Left colon (tissue), 1 donor: ENCODE results near the genes ZNF48, ZNF785, ZNF689, PRR14 and PHKG2.

GRCh38 chr16:30076971-30077422 is 1.2 kb downstream of the PPP4C start:
- PRO-cap: no peak

DNA sequence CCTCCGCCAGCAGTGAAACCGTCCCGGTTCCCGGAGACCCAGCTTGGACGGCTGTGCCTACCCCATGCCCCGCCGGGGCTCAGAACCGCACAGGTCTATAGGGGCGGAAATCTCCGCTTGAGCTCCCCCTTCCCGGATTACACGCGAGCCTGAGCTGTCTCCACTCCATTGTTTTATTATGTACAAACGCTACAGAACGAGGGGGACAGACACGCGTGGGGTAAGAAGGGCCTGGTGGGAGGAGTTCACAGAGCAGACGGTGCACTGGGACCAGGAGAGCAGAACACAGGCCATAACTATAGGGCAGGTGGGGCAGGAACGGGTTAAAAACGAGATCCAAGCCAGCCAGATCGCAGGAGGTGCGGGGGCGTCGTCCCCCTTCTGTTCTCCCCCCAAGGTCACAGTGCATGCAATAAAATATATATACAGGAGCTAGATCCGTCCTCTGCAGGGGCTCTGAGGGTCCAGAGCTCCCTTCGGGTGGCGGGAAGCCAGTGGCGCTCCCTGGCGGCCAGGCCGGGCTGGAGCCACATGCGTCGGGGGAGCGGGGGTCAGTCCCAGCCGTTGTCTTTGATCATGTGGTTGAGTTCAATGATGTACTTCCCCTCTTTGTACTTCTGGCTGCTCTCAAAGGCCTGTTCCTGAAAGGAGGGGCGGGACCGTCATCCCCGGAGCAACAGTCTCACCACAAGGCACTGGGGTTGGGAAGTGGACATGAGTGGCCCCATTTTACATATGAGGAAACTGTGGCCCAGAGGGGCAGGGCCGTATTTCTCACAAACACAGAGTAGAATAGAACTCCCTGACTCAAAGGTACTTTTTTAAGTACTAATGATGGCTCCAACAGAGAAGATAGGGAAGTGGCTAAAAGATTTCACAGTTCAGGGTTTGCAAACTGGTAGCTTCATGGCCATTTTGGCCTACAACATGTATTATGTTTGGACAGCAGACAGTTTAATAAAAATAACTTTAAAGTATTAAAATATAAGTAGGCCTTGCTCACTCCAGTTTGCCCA is 743 bp upstream of the TBX6 start:
- PRO-cap: unidirectional peak, minus-strand start at position 171 of the sequence; unidirectional peak, minus-strand start at position 397 of the sequence; unidirectional peak, minus-strand start at position 584 of the sequence

DNA sequence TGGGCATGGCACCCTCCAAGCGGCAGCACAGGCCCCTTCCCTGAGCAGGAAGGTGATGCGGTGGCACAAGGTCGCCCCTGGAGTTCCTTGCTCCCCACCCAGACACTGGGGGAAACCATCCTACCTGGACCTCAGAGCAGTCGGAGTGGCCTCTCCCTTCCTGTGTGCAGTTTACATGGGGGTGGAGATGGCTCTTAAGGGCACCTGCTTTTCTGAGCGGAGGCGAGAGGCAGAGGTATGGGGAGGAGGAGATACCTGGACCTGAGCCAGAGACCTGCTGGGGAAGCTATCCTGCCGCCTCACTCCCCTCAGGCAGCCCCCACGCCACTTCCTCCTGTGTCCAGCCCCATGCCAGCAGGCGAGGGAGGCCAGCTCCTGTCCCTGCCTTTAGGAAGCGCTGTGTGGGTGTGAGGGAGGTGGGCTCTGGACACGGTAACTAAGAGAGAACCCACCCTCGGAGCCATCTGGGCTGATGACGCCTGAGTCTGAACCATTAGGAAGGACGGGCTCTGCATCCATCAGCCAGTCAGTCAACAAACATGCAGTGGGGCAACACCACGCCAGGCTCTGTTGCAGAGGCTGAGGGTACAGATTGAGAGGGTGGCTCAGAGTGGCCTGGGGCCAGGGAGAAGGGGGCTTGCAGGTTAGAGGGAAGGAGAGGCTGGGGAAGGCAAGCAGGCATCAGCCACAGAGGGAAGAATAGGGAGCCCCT is 1.1 kb downstream of the CORO1A start:
- PRO-cap: unidirectional peak, minus-strand start at position 168 of the sequence

DNA sequence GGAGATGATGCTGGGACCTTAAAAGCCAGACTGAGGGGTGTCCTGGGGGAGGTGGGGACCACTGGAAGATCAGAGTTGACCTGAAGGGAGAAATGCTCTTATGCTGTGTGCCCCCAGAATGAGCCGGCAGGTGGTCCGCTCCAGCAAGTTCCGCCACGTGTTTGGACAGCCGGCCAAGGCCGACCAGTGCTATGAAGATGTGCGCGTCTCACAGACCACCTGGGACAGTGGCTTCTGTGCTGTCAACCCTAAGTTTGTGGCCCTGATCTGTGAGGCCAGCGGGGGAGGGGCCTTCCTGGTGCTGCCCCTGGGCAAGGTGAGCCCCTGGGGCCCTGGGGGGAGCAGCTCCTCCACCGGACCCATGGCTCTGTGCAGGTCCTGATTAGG is 1.7 kb downstream of the CORO1A start:
- PRO-cap: no peak

DNA sequence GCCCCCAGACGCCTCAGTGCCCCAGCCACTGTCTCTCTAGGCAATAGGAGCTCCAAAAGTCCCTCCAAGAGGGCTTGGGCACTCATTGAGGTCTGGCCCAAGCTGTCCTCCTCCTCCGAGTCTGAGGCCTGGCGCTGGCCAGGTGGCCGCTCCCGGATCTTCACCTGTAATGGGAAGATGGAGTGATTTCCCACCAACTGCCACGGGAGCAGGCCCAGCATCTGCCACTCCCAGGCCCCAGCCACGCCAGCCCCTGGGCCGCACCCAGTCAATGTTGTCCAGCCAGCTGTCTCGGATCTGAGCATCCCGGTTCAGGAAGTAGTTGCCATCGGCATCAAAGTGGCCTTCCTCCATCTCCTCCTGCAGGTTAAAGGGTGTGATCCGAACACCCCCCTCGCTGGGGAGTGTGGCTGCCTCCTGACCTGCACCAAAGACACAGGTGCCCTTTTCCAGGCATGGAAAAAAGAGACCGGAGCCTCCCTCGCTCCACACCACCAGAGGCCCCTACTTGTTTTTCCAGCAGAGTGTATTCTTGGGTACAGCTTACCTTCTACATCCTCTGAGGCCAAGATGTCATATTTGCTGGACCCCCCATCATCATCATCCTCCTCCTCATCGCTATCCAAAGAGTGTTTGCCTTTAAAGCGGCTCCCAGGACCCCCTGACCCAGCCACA is 1.3 kb downstream of the CD2BP2 start:
- PRO-cap: unidirectional peak, plus-strand start at position 304 of the sequence

- PRO-cap: bidirectional peak, plus-strand start at chr16:30395480, minus-strand start at chr16:30395373
Measured at GRCh38 chr16:30395171-30395664, at the start of gene ZNF48. ZNF48 (plus strand) TSS chr16:30395420.

DNA sequence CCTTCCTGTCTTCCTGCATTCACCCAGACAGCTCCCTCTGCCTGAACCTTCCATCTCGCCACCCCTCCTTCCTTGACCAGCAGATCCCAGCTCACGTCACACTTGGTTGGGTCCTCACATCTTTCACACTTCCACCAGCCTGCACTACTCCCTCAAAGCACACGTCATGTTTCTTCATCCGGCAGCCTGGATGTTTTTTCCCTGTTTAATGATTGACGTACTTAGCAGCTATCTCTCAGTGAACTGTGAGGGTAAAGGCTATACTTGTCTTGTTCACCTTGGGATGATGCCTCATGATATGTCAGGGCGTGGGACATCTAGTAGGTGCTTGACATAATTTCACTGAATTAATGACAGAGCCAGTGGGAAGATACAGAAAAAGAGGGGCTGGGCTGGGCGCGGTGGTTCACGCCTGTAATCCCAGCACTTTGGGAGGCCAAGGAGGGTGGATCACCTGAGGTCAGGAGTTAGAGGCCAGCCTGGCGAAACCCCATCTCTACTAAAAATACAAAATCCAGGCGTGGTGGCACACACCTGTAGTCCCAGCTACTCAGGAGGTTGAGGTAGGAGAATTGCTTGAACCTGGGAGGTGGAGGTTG is 4.0 kb downstream of the ZNF768 start:
- PRO-cap: bidirectional peak, plus-strand start at position 380 of the sequence, minus-strand start at position 74 of the sequence

- PRO-cap: bidirectional peak, plus-strand start at chr16:30535876, minus-strand start at chr16:30535859
Measured at GRCh38 chr16:30535682-30536383, 1.2 kb upstream of the ZNF747 start.

GRCh38 chr16:30584776-30585983 is at the start of gene ZNF785:
ZNF785 (minus strand) TSS chr16:30585697.
- PRO-cap: bidirectional peak, plus-strand start at chr16:30585633, minus-strand start at chr16:30585576; bidirectional peak, plus-strand start at chr16:30585907, minus-strand start at chr16:30585689

DNA sequence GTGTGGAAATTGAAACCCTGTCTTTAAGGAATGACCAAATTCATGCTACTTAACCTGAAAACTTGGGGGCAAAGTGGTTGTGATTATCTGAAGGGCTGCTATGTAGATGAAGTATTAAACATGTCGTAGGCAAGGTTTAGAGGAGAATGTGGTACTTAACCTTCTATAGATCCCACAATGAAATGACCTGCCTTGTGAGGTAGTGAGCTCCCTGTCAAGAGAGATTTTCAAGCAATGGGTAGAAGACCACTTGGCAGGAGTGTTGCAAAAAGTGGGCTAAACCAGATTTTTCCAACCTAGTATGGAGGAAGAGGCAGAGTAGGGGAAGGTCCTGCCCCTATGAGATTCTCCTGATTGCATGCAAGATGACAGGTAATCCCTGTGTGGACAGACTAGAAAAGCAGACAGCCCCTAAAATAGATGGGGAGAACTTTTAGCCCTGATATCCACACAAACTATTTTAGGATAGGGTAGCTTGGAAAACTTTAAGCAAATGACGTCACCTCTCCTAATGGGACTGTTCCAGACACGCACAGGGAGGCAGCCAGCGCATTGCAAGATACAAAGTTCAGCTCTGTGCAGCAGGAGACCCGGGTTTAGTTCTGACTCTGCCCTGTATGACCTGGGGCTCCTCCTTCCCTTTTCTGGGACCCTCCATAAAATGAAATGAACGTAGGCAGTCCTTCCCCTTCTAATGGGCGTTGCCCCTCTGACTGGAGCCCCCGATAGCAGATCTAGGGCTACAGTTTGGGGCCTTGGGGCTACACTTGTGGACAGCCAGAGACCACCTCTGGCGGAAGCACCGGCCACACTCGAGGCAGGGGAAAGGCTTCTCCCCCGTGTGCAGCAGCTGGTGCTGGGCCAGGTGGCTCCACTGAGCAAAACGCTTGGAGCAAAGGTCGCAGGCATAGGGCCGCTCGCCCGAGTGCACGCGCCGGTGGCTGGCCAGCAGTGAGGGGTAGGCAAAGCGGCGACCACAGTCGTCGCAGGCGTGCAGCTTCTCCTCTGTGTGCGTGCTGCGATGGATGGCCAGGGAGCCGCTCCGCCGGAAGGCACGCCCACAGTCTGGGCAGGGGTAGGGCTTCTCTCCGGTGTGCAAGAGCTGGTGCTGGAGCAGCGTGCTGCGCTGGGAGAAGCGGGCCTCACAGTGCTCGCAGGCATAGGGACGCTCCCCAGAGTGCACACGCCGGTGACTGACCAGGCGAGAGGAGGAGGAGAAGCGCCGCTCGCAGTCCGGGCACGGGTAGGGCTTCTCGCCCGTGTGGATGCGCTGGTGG is 6.2 kb downstream of the ZNF689 start:
- PRO-cap: no peak

GRCh38 chr16:30610024-30610427 is at the start of gene ZNF689:
ZNF689 (minus strand) TSS chr16:30610389.
- PRO-cap: bidirectional peak, plus-strand start at chr16:30610575, minus-strand start at chr16:30610310

DNA sequence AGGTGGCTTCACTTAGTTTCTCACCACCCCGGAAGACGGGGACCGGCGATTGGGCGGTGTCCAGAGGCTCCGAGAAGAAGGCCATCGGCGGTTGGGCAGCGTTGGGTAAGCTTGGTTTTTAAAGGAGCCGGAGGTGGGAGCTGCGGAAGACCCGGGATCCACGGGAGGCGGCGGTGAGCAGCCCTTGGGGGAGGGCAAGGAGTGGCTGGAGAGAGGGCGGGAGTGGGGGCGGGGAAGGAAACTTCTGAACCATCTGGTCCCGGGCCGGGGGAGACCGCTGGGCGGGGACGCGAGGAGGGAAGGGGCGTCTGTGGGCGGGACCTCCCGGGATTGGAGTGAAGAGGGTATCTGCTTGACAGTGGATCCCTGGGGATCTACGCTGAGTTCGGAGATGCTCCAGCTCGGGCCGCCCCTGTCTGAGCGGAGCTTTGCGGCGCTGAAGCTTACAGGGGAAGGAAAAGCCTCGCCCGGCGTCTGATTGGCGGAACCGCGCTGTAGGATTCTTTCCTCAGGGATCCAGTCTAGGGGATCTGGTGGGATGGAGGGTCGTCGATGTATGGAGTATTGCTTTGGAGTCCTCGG is at the start of gene PRR14:
Gene PRR14, plus strand, starts transcription at position 327 of the 582 bp plus-strand sequence.
- PRO-cap: bidirectional peak, plus-strand start at position 145 of the sequence, minus-strand start outside the sequence; unidirectional peak, plus-strand start at position 317 of the sequence

DNA sequence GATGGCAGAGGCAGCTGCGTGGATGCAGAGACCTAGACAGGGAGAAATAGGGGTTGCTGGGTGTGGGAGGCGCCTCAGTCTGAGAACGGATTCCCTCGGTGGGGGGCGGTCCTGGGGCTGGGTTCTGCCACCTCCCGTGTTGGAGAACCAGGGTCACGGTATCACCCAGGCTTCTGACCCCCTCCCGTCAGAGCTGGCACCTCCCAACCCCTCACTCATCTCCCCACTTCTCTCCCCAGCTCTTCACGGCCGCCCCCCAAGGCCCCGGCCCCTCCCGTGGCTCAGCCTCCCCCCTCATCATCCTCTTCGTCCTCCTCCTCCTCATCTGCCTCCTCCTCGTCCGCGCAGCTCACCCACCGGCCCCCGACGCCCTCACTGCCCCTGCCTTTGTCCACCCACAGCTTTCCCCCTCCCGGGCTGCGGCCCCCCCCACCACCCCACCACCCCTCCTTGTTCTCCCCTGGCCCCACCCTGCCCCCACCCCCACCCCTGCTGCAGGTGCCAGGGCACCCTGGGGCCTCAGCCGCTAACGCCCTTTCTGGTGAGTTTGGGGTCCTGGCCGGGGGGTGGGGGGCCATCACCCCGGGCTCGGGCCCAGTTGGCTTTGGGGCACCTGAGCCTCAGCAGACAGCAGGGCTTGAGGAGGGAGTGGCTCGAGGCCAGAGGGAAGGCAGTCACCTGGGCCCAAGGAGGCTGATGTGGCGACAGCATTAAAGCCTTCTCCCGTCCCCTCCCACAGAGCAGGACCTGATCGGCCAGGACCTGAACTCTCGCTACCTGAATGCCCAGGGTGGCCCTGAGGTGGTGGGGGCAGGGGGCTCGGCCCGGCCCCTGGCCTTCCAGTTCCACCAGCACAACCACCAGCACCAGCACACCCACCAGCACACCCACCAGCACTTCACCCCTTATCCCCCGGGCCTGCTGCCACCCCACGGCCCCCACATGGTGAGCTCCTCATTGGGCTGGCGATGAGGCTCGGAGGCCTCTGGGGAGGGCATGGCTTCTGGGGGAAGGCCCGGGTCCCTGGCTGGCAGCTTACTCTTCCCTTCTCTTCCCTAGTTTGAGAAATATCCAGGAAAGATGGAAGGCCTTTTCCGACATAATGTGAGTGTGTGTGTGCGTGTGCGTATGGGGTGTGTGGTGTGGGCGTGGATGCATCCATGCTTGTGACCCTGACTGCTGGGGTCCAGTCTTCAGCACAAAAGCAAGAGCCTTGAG is 6.2 kb downstream of the FBRS start:
- PRO-cap: no peak

- PRO-cap: no peak
Measured at GRCh38 chr16:30666183-30666807, 8.1 kb downstream of the FBRS start.

GRCh38 chr16:30747834-30748704 is at the start of gene PHKG2:
PHKG2 (plus strand) TSS chr16:30748425.
- PRO-cap: bidirectional peak, plus-strand start at chr16:30748425, minus-strand start at chr16:30748127

DNA sequence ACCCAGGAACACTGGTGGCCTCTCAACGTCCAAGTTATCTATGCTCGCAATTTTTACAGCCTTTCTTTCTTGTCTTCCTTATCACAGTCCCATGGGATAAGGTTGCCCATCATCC is 690 bp upstream of the ZNF629 start:
- PRO-cap: no peak

- PRO-cap: no peak
Measured at GRCh38 chr16:30839207-30839997, 52.4 kb upstream of the ZNF629 start.

GRCh38 chr16:30902873-30903523 is 6.6 kb downstream of the CTF1 start:
- PRO-cap: no peak

DNA sequence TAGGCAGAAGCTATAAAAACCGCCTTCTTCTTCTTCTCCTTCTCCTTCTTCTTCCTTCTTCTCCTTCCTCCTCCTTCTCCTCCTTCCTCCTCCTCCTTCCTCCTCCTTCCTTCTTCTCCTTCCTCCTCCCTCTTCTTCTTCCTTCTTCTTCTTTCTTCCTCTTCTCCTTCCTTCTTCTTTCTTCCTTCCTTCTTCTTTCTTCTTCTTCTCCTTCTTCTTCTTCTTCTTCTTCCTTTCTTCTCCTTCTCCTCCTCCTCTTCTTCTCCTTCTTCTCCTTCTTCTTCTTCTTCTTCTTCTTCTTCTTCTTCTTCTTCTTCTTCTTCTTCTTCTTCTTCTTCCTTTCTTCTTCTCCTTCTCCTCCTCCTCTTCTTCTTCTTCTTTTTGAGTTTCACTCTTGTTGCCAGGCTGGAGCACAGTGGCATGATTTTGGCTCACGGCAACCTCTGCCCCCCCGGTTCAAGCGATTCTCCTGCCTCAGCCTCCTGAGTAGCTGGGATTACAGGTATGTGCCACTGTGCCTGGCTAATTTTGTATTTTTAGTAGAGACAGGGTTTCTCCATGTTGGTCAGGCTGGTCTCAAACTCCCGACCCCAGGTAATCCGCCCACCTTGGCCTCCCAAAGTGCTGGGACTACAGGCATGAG is 4.6 kb upstream of the FBXL19 start:
- PRO-cap: no peak

DNA sequence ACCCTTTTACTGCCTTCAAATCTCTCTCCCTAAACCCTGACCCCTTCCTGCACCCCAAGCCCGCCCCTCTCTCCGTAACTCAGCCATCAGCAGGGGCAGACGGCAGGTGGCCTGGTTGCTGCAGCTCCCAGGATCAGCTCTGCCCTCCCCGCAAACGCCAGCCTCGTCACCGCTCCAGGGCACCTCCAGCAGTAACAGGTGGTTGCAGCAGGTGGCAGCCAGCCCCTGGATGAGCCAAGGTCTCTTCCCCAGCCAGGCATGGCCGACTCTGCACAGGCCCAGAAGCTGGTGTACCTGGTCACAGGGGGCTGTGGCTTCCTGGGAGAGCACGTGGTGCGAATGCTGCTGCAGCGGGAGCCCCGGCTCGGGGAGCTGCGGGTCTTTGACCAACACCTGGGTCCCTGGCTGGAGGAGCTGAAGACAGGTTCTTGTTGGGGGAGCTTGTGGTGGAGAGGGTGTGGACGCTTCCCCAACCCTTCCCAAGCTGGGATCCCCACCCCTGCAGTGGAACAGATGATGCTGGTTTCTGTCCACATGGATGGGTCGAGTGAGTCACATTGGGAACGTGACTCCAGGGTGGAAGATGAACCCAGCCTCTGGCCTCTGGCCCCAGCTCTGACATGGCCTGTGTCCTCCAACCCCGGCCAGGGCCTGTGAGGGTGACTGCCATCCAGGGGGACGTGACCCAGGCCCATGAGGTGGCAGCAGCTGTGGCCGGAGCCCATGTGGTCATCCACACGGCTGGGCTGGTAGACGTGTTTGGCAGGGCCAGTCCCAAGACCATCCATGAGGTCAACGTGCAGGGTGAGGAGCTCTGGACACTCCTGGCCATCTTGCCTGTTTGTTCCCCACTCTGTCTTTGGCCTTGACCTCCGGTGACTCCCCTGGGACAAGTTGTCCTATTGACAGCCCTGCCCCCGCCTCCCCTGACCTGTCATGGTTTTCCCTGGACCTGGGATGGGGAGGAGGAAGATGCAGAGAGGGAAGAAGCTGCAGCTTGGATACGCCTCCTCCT is 701 bp downstream of the HSD3B7 start:
- PRO-cap: no peak